RPMI7951 (cell line): ENCODE measurements around the genes PRICKLE3, AKAP4, CENPVL1, GSPT2 and SSX2B.

GRCh38 chrX:48465263-48465838, 4.7 kb downstream of the SLC38A5 start:
- RAMPAGE, long total RNA = no peak

DNA sequence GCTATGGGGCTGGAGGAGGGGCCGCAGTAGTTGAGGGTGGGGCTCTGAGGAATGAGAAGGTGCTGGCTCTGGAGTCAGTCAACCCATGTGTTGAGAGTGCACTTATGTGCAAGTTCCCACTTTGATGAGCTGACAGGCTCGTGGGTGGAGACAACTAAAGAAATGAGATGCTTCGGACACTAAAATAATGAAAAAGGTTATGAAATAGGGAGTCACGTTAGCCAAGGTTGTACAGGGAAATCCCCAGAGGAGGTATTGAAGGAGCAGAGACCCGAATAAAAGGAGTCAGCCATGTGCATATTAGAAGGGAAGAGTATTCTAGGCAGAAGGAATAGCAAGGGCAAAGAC, 648 bp downstream of the TBC1D25 start:
- RAMPAGE, long total RNA = no peak

DNA sequence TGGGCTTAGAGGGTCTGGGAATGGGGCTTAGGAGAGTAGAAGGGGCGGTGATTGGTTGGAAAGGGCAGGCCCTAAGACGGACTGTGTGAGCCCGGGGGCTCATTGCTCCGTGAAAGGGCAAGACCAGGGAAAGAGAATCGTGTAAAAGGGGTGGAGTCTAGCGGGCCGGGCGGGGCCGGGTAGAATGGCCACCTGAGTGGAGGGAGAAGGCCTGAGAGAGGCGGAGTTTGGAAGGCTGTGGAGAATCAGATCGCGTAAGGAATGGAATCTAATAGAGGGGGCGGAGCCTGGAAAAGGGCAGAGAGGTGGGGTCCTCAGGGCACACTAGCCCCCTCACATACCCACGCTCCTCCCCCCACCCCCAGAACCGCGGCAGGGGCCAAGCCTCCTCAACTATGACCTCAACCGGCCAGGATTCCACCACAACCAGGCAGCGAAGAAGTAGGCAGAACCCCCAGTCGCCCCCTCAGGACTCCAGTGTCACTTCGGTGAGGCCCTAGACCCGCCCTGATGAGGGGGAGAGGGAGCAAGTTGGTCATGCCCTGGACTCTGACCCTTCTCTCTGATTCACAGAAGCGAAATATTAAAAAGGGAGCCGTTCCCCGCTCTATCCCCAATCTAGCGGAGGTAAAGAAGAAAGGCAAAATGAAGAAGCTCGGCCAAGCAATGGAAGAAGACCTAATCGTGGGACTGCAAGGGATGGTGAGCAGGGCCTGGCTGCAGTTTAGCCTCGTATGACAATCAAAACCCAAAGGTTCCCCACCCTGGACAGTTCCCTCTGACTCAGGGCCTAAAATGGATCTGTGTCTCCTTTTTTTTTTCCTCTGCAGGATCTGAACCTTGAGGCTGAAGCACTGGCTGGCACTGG, 665 bp downstream of the HDAC6 start:
- RAMPAGE, long total RNA = no peak

GRCh38 chrX:48927067-48928086, 8.6 kb upstream of the PIM2 start:
- RAMPAGE, long total RNA = no peak

DNA sequence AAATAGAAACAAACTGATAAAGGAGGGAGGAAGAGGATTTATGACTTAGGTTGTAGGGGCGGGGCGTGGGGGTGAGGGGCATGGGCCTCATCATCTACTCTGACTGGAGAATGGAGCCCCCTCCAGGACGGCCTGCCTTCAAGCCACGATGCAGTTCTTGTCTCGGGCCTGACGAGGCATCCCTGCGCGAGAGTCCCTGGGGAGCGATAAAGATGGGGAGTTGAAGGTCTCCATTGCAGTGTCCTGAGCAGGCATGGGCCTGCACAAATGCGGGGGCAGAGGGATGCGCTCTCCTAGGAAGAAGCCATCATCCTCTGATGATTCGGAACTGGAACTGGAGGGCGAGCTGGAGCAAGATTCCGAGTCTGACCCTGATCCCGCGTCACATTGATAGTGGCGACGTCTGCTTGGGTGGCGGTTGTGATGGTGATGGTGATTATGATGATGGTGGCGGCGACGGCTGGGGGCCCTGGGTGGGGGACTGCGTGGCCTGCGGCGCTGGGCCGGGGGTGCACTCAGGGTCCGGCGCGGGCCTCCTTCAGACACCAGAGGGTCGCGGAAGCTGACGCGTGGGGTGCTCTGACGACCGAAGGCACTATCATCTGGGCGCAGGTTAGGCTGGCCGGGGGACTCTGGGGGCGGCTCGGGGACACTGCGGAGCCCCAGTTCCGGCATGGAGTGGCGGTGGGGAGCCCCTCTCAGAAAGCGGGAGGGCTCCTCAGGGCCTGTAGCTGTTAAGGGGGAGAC, 4.0 kb downstream of the PLP2 start:
- RAMPAGE, long total RNA = no peak

GRCh38 chrX:49186063-49186951, at the start of gene PRICKLE3:
Gene PRICKLE3 (minus strand): TSS chrX:49186373.
- RAMPAGE, long total RNA = no peak

GRCh38 chrX:49879761-49880141, 467 bp downstream of the USP27X start:
- RAMPAGE, long total RNA = no peak

- RAMPAGE, long total RNA = no peak
Measured at GRCh38 chrX:50067321-50068057, 133.3 kb downstream of the AKAP4 start.

DNA sequence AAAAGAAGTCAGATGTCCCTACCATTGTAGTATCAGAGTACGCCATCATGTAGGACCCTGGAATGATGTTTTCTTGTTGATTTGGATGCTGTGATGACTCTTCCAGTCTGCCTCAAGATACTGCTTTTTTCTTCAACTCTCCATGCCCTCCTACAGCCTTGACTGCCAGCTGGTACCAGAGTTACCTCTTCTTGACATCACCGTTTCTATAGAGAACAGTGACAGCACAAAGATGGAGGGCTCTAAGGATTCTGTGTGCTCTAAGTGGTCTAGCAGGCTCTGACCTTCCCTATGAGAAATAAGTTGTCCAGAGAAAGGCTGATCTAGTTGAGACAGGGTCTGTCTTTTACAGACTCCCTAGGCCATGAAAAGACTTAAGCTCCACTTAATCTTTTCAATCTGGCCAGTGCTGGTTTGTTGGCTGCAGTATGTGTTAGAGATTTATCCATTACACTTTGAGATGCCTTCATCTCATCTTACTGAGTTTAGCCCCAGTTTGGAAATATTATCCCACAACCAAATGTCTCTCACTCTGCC, at the start of gene AKAP4:
TSS of gene AKAP4 (minus strand) at position 167 of the 537 bp plus-strand sequence.
- RAMPAGE, long total RNA = no peak

- RAMPAGE, long total RNA = no peak
Measured at GRCh38 chrX:50202345-50202853, 1.6 kb upstream of the AKAP4 start.

- RAMPAGE, long total RNA = no peak
Measured at GRCh38 chrX:50596409-50597138, 125.9 kb upstream of the DGKK start.

GRCh38 chrX:50770425-50770874, 43.5 kb downstream of the SHROOM4 start:
- RAMPAGE, long total RNA = no peak

- RAMPAGE, long total RNA = no peak
Measured at GRCh38 chrX:50799613-50800005, 14.4 kb downstream of the SHROOM4 start.

GRCh38 chrX:51710211-51710738, at the start of gene CENPVL1:
Gene CENPVL1 (plus strand): TSS chrX:51710512.
- RAMPAGE, long total RNA = no peak

GRCh38 chrX:51743010-51744108, at the start of gene GSPT2:
Gene GSPT2 (plus strand): TSS chrX:51743442.
- RAMPAGE, long total RNA = no peak

GRCh38 chrX:52261621-52262273, 77.1 kb downstream of the MAGED4 start:
- RAMPAGE, long total RNA = no peak

- RAMPAGE, long total RNA = no peak
Measured at GRCh38 chrX:52368449-52368849, 372 bp upstream of the XAGE2 start.

DNA sequence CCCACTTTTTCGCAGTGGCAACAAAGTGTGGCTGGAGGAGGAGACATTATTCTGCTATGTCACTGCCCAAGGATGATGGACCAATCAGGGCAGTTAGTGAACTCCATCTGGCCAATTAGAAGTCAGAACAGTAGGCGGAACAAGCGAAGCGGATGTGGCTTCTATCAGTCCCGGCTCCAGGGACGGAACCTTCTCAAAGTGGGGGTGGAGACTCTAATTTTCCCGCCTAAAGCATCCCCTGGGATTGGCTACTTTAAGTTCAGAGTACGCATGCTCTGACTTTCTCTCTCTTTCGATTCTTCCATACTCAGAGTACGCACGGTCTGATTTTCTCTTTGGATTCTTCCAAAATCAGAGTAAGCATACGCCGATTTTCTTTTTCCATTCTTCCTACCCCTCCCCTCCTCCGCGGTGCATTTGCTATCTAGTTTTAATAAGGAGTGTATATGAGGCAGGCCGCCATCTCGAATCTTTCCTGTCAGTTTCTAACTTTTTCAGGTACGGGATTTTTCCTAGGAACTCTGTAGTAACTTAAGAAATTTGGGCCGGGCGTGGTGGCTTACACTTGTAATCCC, at the start of gene SSX2B:
TSS of gene SSX2B (plus strand) at position 290 of the 575 bp plus-strand sequence.
- RAMPAGE, long total RNA = no peak

GRCh38 chrX:53086423-53086975, 4.3 kb downstream of the TSPYL2 start:
- RAMPAGE, long total RNA = no peak

DNA sequence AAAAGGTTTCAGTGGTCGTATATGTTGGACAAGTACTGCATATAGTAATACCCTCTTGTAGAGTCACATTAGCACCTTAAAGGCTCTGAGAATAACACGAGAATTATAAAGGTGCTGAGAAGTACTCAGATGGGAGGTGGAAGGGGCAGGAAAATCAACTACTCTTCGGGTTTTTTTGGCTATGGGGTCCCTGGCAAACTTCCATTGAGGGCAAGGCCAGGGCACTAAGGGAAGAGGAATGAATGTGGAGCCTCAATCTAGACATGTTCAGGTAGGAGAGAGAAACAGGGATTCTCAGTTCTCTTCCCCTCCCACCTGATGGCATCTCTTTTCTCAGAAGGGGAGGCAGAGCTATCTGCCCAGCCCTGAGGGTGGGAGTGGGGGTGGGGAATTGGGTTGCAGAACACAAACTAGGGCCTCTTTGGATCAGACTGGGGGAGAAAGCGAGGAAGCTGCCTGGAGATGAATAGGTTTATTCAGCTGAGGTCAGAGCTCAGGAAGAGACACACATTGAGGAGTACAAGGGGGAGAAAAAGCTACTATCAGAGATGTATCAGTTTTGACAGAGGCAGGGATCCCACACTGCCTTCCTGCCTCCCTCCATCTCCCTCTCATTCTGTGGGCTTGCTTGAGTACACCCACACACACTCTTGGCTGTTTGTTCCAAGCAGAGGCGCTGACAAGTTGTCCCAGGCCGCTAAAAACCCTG, 5.0 kb downstream of the TSPYL2 start:
- RAMPAGE, long total RNA = no peak